Skeletal muscle tissue (tissue), 7 donors: ENCODE measurements around a stretch of chr2.

DNA sequence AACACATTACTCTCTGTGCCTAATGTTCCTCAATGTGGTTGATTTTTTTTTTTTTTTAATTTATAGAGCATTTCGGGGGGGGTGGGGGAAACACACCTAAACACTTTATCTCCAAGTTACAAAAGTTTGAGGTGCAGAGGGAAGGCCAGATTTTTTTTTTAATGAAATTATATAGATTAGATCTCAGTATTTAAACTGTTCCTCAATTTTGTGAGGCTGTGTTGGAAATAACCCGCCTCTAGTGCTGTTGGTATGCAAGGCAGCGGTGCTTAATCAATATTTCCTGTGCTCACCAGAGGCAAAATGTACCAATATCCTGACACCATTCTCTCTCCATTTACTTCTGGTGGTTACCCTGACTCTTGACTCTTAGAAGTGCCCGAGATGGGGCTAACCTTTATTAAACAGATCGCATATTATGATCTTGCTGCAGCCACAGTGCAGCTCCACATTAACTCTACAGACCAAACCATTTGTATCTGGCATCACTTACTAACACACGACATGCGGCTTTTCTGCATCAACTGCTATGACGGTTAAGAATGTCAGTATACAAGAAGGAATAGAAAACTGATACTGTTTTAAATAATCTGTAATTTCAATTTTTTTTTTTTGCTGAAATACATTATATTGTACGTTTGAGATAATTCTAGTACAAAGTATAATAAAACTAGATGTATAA, 54.7 kb upstream of the EML6 start:
- PRO-cap, 3 experiments = no peak in any of the 3 experiments
- RAMPAGE, long total RNA = no peak
- RRBS, 2 experiments = no CpG with 5 or more reads among the region's 9 CpGs

GRCh38 chr2:54952870-54953716, 97.2 kb downstream of the RTN4 start:
- PRO-cap, 3 experiments = no peak in any of the 3 experiments
- RAMPAGE, long total RNA = no peak
- RRBS, 2 experiments = no CpG with 5 or more reads among the region's 16 CpGs

DNA sequence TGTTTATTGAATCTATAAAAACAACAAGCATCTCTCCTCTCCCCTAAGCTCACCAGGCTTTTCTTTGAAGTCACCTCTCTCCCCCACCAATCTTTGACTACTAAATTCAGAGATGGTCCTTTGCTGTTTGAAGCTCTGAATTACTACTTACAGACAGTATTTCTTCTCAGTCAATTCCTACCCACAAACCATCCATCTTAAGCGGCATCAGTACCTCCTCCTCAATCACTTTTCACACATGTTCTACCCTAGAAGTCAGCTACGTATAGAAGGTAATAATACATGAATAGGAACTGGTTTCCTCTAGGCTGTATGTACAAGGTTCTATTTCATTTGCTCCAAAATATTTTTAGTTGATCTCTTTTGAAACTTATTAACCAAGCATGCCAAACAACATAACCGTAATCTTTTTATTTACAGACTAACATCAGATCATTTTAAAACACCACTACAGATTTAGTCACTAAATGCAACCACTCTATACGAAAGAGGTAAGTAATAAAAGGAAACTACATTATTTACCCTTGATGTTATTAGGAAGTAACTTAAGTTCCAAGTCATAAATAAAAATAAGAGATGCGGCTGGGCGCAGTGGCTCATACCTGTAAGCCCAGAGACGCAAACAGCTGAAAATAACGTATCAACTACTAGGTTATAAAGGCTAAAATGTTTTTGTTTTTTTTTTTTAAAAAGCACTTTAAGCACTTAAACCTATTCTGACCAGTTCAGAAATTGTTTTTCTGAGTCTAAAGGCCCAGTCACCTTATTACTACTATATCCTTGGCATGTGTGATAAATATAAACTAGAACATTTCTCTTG, 69.4 kb downstream of the RTN4 start:
- PRO-cap, 3 experiments = no peak in any of the 3 experiments
- RAMPAGE, long total RNA = no peak
- RRBS, 2 experiments = no CpG with 5 or more reads among the region's 8 CpGs

- PRO-cap, 3 experiments = no peak in any of the 3 experiments
- RAMPAGE, long total RNA = no peak
- RRBS, 2 experiments = no CpG with 5 or more reads among the region's 2 CpGs
Observed at GRCh38 chr2:55009309-55009755, 40.9 kb downstream of the RTN4 start.

DNA sequence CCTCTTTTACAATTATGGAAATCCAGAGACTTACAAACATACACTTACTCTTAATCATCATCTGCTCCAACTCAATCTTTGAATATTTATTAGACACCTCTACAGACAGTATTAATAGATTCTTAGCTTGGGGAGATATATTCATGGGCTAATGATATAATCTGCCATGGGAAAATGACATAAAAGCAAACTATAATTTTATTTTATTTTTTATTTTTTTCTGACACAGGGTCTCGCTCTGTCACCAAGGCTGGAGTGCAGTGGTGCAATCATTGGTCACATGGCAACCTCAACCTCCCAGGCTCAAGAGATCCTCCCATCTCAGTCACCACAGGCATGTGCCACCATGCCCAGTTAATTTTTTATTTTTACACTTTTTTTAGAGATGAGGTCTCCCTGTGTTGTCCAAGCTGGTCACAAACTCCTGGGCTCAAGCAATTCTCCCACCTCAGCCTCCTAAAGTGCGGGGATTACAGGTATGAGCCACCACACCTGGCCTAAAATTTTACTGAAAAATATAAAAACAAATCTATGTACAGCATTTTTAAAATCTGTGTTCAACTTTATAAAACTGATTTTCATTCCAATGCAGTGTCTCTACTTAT, 39.3 kb downstream of the RTN4 start:
- PRO-cap, 3 experiments = no peak in any of the 3 experiments
- RAMPAGE, long total RNA = no peak
- RRBS, 2 experiments = no CpG with 5 or more reads among the region's 2 CpGs

GRCh38 chr2:55026694-55027572, 23.3 kb downstream of the RTN4 start:
- PRO-cap, 3 experiments = no peak in any of the 3 experiments
- RAMPAGE, long total RNA = no peak
- RRBS, 2 experiments = no CpG with 5 or more reads among the region's 10 CpGs

DNA sequence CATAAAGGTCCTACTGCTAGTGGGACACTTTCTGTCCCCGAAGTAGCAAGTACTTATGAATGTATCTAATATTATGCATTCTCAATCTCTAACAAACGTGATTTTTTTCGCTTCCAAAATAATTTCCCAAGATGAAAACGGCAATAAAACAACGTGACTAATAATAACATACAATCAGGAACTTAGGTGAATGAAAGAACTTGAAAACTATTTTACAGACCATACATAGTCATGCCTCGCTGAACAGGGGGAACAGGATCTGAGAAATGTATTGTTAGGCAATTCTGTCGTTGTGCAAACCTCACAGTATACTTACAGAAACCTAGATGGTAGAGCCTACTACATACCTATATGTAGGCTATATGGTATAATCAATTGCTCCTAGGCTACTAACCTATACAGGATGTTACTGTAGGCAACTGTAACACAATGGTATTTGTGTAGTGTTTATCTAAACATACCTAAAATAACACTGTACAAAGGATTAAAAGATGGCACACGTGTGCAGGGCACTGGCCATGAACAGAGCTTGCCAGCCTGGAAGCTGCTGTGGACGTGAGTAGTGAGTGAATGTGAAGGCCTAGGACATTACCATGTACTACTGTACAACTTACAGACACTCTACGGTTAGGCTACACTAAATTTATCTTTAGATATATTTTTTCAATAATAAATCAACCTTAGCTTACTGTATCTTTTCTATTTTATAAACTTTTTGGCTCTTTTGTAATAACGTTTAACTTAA, 2.4 kb downstream of the RTN4 start:
- PRO-cap, 3 experiments = no peak in any of the 3 experiments
- RAMPAGE, long total RNA = no peak
- RRBS, 2 experiments = no CpG with 5 or more reads among the region's 11 CpGs

DNA sequence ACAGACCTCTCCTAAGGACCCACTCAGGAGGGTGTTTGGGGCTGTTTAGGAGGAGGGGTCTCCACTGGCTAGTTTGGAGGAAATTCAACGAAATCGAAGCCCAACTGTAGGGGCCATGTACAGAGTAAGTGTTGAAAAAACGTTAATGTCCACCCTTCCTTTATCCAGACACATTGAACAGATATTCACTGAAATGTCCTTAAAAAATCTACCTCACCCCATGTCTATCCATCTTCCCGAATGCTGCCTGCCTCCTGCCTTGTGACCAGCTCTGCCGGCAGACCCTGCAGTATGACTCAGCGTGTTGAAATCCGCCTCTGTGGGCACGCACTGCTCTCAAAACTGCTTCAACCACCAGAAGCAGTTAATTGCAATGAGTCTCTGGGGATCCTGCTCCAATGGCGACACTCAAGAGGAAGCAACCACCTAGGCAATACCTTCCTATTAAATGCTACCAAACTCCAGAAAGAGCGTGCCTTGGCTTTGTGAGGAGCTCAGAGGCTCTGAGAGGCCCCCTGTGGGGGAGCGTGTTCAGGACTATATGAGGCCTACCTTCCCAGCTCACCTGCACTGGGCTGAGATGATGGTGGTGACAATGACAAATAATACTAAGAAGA, 61.5 kb upstream of the RTN4 start:
- PRO-cap, 3 experiments = peak in 1 of 3 experiments; most common plus-strand start position 373 of the sequence (in 1); most common minus-strand start position 242 of the sequence (in 1)
- RAMPAGE, long total RNA = no peak
- RRBS, 2 experiments = no CpG with 5 or more reads among the region's 11 CpGs

DNA sequence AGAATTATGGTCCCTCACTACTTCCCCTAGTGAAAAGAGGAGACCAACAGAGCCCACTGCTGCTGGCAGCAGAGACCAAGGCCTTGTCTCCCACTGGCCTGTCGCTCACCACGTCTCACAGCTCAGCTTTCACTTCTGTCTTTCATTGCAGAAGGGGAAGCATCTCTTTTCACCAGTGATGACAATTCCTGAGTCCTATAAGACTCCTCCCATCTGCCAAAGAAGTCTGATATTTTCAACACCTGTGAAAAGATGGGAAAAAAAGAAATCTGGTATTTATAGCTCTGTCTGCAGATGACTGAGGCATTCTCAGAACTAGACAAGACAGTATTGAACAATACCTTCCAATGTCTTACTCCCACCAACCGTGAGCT, 81.1 kb downstream of the CLHC1 start:
- PRO-cap, 3 experiments = no peak in any of the 3 experiments
- RAMPAGE, long total RNA = no peak
- RRBS, 2 experiments = no CpG with 5 or more reads among the region's 3 CpGs

DNA sequence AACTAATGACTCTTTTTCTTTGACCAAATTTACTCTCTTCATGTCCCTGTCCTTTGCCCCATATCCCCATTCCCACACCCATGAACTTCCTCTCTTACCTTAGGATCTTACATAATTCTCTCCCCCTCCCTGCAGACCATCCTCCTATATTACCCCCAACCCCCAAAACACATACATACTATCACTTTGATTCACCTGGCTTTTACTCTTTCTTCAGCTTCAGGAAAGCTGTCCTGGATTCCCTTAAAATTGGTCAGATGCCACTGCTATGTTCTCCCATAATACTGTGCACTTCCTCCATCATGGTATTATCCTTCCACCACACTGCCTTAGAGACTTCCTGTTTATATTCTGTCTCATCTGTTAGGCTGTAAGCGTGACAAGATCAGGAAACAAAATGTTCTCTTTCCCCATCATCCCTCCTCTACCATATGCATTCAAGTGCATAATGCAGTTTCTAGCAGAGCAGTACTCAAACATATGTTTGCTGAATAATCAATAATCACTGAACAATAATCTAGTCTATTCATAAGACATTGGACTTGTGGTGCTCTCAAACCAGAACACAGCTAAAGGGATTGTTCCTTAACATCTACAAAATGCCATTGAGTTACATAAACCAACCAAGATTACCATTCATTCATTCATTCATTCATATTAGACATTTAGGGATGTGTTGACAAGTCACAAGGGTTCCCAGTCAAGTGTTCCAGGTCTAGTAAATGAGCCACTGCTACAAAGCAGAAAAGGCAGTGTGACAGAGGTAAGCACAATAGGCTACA, 4.1 kb downstream of the CLHC1 start:
- PRO-cap, 3 experiments = no peak in any of the 3 experiments
- RAMPAGE, long total RNA = no peak
- RRBS, 2 experiments = no CpG with 5 or more reads among the region's 1 CpG

- PRO-cap, 3 experiments = no peak in any of the 3 experiments
- RAMPAGE, long total RNA = no peak
- RRBS, 2 experiments = no CpG with 5 or more reads among the region's 6 CpGs
Observed at GRCh38 chr2:55236314-55237488, 4.2 kb downstream of the RPS27A start.

DNA sequence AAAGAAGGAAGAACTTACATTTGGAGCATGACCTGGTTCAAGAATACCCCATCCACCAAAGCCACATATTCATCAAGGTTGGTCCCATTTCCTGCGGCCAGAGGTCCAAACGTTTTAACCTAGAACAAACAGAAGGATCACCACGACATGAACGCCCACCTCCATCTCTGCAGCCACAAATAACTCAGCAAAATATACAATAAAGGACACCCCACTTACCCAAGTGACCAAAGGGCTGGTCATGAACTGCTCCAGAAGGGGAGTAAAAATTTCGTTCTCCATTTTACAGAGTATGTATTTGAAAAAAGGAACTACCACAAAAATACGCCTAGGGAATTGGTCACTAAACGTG, 882 bp downstream of the CCDC88A start:
- PRO-cap, 3 experiments = no peak in any of the 3 experiments
- RAMPAGE, long total RNA = no peak
- RRBS, 2 experiments = no CpG with 5 or more reads among the region's 7 CpGs

DNA sequence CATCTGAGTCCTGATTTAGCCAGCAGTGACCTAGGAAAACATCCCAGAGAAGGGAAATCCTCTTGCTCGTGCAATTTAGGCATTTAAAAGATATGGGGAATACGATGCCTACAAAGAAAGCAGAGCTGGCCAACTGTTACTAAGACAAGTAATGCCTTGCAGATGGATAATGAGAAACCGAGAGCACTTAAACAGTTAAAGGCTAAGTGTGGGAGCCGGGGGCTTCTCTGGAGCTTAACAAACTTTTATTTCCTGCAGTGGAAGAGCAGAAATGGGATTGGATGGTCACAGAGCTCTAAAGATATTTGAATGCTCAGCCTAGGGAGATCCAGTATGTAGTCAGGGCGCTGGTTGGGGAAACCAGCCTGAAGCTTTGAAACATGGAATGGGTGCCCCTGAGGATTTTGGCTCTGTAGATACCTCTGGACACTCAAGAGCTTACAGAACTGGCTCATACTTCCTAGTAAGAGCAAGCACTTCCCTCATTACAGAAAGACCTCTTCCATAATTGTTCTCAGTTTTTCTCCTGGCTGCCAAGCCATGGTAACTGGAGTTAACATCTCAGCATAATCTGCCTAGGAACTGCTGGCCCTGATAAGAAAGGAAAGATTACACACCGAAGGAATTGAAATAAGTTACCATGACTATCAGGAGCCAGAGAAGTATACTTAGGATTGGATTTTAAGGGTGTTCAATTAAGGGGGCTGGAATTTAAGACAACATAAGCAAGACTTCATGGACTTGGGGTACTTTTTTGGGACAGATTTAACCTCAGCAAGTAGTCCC, 8.7 kb upstream of the PPP4R3B start:
- PRO-cap, 3 experiments = no peak in any of the 3 experiments
- RAMPAGE, long total RNA = no peak
- RRBS, 2 experiments = no CpG with 5 or more reads among the region's 6 CpGs

GRCh38 chr2:55989335-55990178, 66.0 kb upstream of the EFEMP1 start:
- PRO-cap, 3 experiments = no peak in any of the 3 experiments
- RAMPAGE, long total RNA = no peak
- RRBS, 2 experiments = no CpG with 5 or more reads among the region's 8 CpGs

GRCh38 chr2:56015639-56016306, 92.2 kb upstream of the EFEMP1 start:
- PRO-cap, 3 experiments = no peak in any of the 3 experiments
- RAMPAGE, long total RNA = no peak
- RRBS, 2 experiments = no CpG with 5 or more reads among the region's 5 CpGs

GRCh38 chr2:56133799-56134014, 50.1 kb upstream of the CCDC85A start:
- PRO-cap, 3 experiments = no peak in any of the 3 experiments
- RAMPAGE, long total RNA = no peak
- RRBS, 2 experiments = no CpG with 5 or more reads among the region's 2 CpGs

GRCh38 chr2:58118649-58118925, 72.0 kb downstream of the VRK2 start:
- PRO-cap, 3 experiments = no peak in any of the 3 experiments
- RAMPAGE, long total RNA = no peak
- RRBS, 2 experiments = no CpG with 5 or more reads among the region's 8 CpGs

GRCh38 chr2:60091863-60092504, 461.5 kb downstream of the BCL11A start:
- PRO-cap, 3 experiments = no peak in any of the 3 experiments
- RAMPAGE, long total RNA = no peak
- RRBS, 2 experiments = no CpG with 5 or more reads among the region's 6 CpGs

DNA sequence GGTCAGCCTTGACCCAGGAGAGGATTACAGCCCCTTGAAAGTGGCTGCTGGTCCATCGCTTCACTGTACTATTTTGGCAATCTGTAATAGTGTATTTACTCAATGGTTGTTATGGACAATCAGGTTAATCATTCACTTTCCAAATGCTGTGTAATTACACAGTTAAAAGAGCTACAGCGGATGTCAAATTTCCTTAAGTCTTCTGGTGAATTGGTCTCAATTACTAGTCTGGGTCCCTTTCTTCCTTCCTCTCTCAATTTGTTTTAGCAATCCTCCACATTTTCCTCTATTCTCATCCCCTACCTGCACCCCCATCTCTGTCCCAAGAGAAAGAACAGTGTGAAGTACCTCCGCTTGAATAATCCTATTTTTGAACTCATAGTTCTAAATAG, 72.9 kb downstream of the BCL11A start:
- PRO-cap, 3 experiments = no peak in any of the 3 experiments
- RAMPAGE, long total RNA = no peak
- RRBS, 2 experiments = no CpG with 5 or more reads among the region's 3 CpGs

- PRO-cap, 3 experiments = no peak in any of the 3 experiments
- RAMPAGE, long total RNA = no peak
- RRBS, 2 experiments = 6 to 8% methylated on average over 4 of the region's 20 CpGs
Observed at GRCh38 chr2:60555409-60555814, 2.0 kb upstream of the BCL11A start.